Measurements from ENCODE around the genes ANXA10, DDX60 and MFAP3L.

GRCh38 chr4:165872141-165873011 is 661 bp upstream of the TLL1 start:
- RAMPAGE, long total RNA: no peak
- RRBS: no CpG with 5 or more reads among the region's 21 CpGs

- RAMPAGE, long total RNA: no peak
- RRBS: no CpG with 5 or more reads among the region's 11 CpGs
Measured at GRCh38 chr4:166716337-166716704, 518.0 kb downstream of the SPOCK3 start.

- RAMPAGE, long total RNA: no peak
- RRBS: no CpG with 5 or more reads among the region's 2 CpGs
Measured at GRCh38 chr4:168092408-168092930, at the start of gene ANXA10. ANXA10 (plus strand) TSS chr4:168092537.

- RAMPAGE, long total RNA: start-site peak on the minus strand at chr4:168318744-168318817, 29 and 98 reads in 2 replicates
- RRBS: 2% methylated on average over 10 of the region's 43 CpGs
Measured at GRCh38 chr4:168317759-168319127, at the start of gene DDX60. DDX60 (minus strand) TSS chr4:168318752.

DNA sequence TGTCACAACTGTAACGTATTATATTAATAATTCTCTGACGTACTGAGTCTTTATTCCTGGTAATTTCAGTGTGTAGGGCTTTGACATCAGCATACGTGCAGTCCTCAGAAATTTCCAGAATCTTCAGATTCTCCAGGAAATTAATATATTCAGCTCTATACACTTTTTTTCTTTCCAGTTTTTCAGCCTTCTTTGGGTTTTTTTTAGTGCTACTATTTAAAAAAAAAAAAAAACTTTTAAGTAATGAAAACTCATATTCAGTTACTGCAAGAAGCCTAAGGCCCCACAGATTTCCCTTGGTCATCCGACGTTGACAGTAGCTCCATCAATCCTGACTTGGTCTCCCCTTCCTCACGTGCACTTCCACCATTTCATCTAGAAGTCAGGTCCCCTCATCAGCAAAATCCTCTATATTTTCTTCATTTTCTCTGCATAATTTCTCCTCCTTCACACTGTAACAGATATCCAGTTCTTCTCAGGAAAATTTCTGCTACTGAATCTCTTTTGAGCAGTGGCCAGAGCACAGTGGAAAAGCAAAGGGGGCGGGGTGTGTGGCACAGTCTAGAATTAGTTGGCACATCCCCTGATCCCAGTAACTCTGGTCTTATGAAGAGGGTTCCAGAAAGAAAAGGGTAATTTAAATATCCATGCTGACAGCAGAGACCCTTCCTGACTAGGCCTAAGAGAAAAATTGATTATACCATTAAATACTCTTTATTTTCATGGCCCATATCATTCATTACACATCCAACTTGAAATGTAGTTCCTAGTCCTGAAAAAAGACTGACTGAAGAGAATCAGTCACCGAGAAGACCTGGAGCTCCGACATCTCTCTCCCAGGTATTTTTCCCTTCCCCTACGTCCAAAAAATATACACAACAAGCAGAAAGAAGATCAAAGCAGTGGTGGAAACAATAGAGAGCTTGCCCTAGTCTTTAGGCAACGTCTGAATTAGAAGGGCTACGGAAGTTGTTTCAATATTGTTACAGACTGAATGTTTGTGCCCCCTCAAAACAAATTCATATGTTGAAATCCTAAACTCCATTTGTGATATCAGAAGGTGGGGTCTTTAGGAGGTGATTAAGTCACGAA is 77.7 kb upstream of the DDX60 start:
- RAMPAGE, long total RNA: no peak
- RRBS: no CpG with 5 or more reads among the region's 13 CpGs

GRCh38 chr4:168503827-168504362 is 7.0 kb downstream of the PALLD start:
- RAMPAGE, long total RNA: no peak
- RRBS: no CpG with 5 or more reads among the region's 9 CpGs

DNA sequence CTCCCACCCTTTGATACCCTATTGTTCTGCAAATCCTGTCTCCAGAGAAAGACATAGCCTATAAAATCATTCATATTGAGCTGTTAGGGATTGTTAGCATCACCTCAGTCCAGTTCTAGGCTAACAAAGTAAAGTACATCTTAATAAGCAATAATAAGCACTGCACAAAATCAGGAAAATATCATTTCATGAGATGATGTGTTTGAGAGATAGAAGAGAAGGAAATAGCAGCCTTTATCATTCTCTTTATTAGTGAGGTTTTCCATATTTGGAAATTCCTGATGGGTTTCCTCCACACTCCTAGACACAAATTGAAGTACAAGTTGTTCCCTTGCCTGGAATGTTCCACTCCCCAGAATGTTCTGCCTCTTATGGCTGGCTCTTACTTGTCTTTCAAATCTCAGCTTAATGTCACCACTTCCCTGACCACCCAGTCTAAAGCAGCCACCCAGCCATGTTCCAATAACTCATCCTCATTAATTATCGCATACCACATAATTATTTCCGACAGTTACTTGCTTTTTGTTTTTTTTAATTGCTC is 219.8 kb downstream of the PALLD start:
- RAMPAGE, long total RNA: no peak
- RRBS: no CpG with 5 or more reads among the region's 2 CpGs

DNA sequence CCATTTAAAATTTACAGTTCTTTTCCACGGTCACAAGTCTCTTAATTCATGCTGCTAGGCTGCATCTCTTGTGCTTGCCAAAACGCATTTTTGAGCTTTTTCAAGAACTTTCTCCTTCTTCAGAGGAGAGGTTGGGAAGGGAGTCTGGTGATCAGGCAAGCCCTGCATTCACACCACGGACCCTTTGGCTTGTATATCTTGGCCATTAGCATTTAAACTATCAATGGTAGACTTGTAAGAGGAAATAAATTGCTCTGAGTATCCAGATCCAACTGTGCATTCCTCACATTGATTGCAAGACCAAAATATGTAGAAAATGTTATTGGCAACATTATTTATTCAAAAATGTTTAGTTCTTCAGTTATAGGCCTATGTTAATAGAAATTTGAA is 144.8 kb downstream of the CBR4 start:
- RAMPAGE, long total RNA: no peak
- RRBS: no CpG with 5 or more reads among the region's 3 CpGs

GRCh38 chr4:168926811-168927979 is 82.9 kb downstream of the CBR4 start:
- RAMPAGE, long total RNA: no peak
- RRBS: no CpG with 5 or more reads among the region's 4 CpGs

- RAMPAGE, long total RNA: no peak
- RRBS: no CpG with 5 or more reads among the region's 3 CpGs
Measured at GRCh38 chr4:169080982-169081498, 71.0 kb upstream of the CBR4 start.

- RAMPAGE, long total RNA: no peak
- RRBS: no CpG with 5 or more reads among the region's 9 CpGs
Measured at GRCh38 chr4:169117472-169118040, 107.5 kb upstream of the CBR4 start.

DNA sequence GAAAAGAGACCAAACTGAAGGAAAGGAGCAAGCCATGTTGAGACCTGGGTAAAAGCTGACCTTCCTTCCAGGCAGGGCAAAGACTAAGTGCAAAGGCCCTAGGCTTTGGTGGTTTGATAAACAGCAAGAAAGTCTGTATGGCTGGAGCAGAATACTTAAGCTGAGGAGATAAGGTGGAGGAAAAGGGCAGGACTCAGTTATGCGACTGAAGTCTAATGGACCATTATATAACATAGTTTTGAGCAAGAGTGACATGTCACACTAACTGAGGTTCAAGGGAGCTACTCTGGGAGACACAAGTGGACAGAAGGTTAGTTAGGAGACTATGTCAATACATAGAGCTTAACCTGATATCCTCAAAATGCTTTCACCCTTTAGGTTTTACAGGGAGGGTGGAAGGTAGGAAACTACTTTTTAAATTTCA is 19.9 kb downstream of the SH3RF1 start:
- RAMPAGE, long total RNA: no peak
- RRBS: no CpG with 5 or more reads among the region's 1 CpG

DNA sequence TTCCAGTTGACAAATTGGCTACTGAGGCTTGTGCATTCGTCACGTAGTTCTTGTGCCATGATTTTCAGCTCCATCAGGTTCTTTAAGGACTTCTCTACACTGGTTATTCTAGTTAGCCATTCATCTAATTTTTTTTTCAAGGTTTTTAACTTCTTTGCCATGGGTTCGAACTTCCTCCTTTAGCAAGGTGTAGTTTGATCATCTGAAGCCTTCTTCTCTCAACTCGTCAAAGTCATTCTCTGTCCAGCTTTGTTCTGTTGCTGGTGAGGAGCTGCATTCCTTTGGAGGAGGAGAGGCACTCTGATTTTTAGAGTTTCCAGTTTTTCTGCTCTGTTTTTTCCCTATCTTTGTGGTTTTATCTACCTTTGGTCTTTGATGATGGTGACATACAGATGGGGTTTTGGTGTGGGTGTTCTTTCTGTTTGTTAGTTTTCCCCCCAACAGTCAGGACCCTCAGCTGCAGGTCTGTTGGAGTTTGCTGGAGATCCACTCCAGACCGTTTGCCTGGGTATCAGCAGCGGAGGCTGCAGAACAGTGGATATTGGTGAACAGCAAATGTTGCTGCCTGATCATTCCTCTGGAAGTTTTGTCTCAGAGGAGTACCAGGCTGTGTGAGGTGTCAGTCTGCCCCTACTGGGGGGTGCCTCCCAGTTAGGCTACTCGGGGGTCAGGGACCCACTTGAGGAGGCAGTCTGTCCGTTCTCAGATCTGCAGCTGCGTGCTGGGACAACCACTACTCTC is 113.0 kb downstream of the NEK1 start:
- RAMPAGE, long total RNA: no peak
- RRBS: no CpG with 5 or more reads among the region's 9 CpGs

DNA sequence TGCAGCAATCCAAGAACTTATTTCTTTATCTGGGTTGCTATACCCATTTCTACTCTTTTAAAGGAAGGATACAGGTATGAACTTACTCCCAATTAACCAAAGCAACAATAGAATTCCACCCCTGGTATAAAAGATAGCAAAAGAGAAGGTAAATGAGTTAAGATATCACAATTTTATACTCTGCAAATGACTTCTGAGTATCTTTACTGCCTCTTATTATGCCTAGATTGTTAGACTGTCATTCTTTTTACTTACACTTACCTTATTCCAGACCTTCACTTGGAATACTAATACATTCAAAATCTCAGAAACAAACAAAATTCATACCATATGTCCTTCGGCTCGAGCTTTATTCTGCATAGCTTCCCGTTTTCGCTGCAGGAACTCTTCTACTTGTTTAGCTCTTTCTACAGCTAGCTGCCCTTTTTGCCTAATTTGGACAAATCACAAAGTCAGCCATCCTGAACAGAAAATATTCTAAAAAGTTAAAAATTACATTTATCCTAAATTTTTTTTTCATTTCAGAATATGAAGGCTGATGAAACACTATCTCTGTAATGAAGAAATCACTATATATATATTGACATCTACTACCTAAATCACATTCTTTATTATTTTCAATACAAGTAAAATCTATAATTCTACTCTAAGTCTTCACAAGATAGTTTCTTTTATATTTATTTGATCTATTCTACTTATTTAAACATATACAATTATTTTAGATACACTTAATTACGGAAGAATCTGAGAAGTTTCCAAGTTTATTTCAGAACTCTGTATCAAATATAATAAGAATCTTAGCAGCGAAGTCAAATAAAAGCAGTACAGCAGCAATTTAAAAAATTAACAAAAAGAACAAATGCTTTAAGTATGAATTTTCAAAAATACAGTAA is 74.7 kb downstream of the NEK1 start:
- RAMPAGE, long total RNA: no peak
- RRBS: no CpG with 5 or more reads among the region's 6 CpGs

DNA sequence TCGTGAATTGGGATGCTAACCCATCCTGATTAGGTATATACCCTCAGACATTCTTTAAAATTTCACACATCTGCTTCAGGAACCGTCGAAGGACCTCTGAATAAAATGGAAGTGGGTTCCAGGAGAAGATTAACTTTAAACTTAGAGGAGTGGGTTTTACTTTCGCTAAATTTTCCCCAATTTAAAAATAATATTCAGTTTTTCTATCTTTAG is 717 bp downstream of the CLCN3 start:
- RAMPAGE, long total RNA: no peak
- RRBS: no CpG with 5 or more reads among the region's 4 CpGs

GRCh38 chr4:169659763-169660999 is 39.8 kb downstream of the CLCN3 start:
- RAMPAGE, long total RNA: no peak
- RRBS: no CpG with 5 or more reads among the region's 17 CpGs

- RAMPAGE, long total RNA: no peak
- RRBS: no CpG with 5 or more reads among the region's 6 CpGs
Measured at GRCh38 chr4:169668091-169668727, 47.8 kb downstream of the CLCN3 start.

DNA sequence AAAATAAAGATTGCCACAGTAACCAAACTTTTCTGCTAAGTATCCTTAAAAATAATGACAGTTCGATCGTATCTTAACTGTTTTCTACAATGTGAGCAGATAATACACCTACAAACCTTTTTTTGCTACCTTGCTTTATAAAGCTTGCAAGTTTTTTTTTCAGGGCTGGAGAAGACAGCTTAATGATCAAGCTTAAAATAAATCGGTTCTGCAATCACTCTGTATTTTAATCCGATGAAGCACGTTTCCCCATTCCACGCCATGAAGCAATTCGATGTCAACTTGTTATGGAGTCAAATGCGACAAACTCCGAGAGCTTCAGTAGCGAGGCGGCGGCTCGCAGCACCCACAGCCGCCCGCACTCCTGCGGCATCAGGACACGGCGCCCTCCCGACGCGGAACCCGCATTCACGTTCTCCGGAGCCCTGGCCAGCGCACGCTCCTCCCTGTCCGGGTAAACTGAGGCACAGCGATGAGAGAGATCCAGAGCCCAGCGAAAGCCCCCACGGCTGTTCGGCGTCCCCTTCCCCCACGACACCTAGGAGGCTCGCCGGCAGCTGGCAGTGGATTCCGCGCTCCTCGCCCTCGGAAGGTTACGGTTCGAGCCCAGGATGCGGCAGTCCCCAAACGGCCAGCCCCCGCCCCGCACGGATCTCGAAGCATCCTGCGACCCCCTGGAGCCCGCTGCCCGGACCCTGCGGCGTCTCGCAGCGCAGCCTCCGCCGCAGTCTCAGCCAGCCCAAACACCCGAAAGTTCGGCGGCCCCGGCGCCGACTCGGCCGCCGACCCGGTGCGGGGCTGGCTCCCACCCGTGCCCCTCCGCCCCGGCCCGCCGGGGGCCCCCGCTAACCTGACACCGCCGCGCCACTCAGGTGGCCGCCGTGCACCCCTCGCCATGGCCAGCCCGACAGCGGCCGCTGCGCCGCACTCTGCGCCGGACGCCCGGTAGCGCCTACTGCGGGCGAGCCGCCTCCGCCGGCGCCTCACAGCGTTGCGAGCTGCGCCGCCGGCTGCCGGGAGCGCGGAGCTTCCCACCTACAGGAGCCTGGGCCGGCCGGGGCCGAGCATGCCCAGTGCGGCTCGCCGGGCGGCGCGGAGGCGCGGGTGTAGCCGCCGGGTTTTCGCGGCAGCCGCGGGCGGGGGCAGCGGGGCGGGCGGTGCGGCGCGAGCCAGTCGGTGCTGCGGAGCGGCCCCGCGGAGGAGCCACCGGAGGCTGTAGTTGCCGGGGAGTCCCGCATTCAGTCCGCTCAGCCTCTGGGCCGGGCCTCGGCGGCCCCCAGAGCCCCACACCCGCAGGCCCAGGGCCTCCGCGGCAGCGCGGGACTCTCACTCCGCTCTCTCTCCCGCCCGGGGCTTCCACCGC is at the start of gene MFAP3L:
Gene MFAP3L, minus strand, starts transcription at position 1,012 of the 1,363 bp plus-strand sequence.
- RAMPAGE, long total RNA: no peak
- RRBS: under 1% methylated on average over 49 of the region's 148 CpGs

- RAMPAGE, long total RNA: no peak
- RRBS: no CpG with 5 or more reads among the region's 17 CpGs
Measured at GRCh38 chr4:172155945-172156541, 342.8 kb downstream of the GALNTL6 start.

GRCh38 chr4:173252054-173252771 is 81.9 kb downstream of the HMGB2 start:
- RAMPAGE, long total RNA: no peak
- RRBS: no CpG with 5 or more reads among the region's 6 CpGs

All from epithelial cell of alveolus of lung (primary cell).